Islet of Langerhans (tissue), 1 donor: ENCODE measurements around the genes EFEMP2 and PACS1.

DNA sequence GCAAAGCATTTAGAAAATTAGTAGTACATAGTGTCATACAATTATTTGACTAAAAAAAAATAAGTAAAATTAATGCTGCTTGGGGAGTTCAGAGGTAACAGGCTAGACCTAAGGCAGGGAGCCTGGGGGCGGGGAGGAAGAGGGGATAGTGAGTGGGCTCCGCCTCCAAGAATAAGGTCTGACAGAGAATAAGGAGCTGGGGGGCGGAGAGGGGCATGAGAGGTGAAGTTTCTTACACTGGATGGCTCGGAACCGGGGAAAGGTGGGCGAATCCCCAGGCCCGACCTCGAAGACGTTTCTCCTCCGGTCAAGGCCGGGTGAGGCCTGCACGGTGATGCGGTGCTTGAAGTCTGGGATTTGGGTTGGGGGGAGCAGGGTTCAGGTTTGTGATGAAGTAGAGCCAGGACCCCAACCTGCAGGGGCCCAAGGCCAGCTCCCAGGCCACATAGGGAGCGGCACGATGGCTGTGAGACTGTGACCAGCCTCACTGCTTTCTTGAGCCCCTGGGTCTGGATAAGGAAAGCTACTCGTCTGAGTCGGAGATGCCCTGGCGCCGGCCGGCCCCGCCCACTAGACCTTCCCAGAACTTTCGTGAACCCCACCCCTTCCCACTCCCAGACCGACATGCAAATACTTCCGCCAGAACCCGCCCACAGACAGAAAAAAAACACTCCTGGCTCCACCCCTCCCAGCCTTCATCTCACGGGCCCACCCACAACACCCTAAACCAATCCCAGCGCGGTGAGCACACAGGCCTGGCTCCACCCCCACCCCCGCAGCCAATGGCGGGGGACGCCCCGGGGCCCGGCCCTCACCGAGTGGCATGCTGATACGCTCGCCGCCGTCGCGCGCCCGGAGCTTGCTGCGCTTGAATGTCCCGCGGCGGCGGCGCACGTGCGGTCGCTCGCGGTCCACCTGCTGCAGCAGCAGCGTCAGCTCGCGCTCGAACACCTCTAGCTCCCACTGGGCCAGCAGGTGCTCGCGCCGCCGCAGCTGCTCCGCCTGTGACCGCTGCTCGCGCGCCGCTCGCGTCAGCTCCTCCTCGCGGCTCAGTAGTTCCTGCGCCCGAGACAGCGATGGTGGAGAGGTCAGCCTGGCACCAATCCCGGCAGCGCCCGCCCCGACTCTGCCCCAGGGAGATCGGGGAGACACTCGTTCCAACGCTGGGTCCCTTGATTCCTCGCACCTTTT is 7.2 kb downstream of the MAP3K11 start:
- RRBS: 70% methylated on average over 16 of the region's 82 CpGs

- RRBS: no CpG with 5 or more reads among the region's 3 CpGs
Observed at GRCh38 chr11:65610601-65610976, 3.4 kb downstream of the MAP3K11 start.

DNA sequence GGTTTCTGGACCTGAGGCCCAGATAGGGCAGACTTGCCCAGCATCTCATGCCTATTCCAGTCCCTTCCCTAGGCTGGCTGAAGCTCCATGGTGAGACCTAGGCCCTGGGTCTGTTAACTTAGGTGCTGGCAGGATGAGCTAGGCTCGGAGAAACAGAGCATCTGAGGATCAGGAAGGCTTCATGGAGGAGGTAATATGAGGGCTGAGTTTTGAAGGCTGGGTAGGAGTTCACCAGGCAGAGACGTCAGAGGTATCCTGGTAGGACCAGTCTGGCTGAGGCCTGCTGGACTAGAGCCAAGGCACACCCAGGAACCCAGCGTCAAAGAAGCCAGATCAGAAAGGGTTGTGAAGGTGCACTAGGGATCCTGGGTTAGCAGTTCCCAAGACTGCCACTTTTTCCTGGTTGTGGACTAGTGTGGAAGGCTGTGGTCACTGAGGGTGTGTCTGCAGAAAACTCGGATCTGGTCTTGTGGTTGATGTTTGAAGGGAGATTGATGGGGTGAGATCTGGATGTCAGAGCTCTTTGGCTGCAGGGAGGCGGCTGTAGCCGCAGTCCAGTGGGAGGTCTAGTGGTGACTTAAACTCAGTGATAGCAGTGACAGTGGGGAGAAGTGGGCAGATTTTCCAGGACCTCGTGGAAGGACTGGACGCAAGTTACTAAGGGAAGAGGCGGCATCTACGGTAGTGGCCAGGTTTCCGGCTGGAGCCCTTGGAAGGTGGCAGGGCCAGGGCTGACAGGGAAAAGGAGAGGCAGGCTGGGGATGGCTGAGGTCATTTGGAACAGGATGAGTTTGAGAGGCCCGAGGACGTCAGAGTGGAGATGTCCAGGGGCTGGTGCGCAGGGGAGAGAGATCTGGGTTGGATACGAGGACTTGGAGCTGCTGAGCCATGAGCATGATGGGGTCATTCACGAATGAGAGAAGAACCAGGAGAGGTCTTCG is 11.0 kb downstream of the RELA start:
- RRBS: no CpG with 5 or more reads among the region's 17 CpGs

- RRBS: no CpG with 5 or more reads among the region's 19 CpGs
Observed at GRCh38 chr11:65744101-65744875, 23.7 kb upstream of the RNASEH2C start.

- RRBS: 96% methylated on average over 3 of the region's 17 CpGs
Observed at GRCh38 chr11:65792292-65792876, 5.5 kb downstream of the OVOL1 start.

DNA sequence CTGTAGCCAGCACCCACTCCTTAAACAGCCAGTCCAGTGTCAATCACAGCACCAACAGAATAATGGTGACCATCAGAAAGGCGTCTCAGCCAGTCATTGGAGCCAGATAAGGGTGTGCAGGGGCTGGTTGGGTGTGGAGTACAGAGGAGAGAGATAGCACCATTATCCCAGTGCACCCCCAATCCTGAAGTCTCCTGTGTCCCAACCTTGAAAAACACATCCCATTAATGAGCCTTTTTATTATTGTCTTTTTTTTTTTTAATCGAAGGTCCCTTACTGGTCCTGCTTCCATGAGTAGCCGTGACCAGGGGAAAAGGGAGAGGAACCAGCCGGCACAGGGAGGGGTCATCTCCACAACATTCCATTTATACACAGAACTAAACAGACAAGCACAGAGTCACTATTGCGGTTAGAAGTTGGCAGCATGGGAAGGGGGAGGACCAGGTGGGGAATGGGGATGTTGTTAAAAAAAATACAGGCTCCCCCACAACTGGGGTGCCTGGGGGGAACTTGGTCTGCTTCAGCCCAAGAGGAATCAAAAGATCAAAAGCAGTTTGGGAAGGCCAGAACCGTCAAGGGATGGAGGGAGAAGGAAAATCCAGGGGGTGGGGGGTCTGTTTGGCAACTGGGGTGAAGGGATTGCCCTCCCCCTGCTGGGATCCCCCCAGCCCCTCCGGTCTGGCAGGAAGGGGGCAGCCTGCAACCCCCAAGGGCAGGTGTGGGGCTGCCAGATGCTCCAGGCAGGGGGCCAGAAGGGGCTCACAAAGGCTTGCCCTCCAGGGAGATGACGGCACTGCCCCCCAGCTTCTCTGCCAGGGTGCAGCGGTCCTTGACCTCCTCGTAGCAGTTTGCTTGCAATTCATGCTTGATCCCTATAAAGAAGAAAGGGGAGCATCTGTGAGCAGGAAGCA is 3.1 kb downstream of the CFL1 start:
- RRBS: no CpG with 5 or more reads among the region's 10 CpGs

GRCh38 chr11:65860930-65861213 is 639 bp downstream of the MUS81 start:
- RRBS: 6% methylated on average over 8 of the region's 22 CpGs

DNA sequence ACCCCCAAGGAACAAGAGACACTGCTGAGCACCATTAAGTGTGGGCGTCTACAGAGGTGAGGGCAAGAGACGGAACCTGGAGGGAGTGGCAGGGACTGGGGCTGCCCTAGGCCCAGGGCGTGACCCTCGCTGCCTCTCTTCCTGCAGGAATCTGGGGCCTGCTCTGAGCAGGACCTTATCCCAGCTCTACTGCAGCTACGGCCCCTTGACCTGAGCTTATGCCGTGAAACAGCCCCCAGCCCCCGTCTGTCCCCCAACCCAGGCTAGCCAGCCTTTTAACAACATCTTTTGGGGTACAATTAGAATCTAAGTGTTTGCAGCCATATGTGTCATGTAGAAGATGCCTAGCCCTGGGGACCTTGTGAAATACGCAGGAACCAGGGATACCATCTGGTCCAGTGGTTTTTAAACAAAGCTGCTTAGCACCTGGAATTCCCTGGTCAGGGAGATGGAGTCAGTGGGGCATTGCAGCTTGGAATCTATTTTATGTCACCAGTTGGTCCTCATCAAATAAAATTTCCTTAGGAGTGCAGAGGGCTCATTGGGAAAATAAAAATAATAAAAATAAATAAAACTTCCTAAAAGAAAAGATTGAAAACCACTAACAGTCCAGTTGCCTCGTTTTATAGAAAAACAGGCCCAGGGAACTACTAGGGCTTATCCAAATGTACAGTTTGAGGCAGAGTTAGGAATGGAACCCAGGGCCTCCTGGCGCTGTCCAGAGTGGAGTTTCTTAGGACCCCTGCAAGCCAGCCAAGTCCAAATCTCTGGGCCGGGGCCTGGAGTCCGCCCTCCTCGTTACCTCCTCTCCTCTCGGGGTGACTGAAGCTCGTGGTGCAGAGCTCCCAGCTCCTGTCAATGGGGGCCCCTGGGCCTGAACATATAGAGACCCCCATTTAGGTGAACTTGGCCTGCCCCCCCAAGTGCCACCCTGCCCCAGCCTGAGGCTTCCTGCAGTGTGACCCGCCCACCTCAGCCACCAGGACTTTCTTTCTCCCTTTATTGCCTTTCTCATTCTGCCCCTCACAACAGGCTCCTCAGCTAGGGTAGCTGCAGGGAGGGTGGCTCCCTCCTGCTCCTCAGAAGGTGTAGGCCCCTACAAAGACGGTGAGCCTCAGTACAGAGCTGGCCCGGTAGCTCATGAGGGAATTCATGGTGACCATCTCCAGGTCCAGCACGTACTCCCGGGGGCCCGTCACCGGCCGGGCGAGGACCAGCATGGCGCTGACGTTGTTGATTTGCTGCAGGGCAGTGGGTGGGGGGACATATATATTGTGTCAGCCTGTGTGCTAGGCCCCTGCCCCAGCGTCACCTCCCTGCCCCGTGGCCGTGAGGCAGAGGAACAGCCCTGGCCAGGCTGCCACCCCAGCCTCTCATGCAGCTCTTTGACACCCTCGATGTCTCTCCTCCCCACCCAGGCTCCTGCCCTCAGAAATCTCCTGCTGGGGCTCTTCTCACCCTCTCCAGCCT is 6.1 kb downstream of the MUS81 start:
- RRBS: 97% methylated on average over 1 of the region's 30 CpGs

DNA sequence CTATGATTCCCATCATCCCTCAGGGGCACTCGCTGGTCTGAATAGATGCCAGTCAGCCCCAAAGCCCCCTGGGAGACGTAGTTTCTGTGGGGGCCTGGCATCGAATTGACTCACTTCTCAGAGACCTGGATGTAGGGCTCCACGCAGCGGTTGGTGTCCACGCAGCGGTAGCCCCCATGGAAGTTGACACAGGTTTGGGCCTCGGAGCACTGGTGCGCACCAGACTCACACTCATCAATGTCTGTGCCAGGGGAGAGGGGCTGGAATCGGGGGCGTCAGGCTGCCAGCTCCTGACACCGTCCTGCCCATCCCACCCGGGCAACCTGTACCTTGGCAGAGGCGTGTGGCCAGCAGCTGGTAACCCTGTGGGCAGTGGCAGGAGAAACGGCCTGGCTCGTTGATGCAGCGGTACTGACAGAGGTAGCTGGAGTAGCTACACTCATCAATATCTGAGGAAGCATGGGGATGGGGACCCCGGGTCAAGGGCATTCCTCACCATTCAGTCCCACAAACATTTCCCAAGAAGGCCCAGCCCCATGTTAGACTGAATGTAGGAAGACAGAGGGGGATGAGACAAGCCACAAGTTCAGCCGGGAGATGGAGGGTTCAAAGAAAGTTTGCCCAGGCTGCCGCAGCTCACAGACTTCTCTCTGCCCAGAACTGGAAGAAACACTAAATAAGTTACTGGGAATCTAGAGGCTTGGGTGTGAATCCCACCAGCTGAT is 4.3 kb downstream of the EFEMP2 start:
- RRBS: no CpG with 5 or more reads among the region's 20 CpGs

DNA sequence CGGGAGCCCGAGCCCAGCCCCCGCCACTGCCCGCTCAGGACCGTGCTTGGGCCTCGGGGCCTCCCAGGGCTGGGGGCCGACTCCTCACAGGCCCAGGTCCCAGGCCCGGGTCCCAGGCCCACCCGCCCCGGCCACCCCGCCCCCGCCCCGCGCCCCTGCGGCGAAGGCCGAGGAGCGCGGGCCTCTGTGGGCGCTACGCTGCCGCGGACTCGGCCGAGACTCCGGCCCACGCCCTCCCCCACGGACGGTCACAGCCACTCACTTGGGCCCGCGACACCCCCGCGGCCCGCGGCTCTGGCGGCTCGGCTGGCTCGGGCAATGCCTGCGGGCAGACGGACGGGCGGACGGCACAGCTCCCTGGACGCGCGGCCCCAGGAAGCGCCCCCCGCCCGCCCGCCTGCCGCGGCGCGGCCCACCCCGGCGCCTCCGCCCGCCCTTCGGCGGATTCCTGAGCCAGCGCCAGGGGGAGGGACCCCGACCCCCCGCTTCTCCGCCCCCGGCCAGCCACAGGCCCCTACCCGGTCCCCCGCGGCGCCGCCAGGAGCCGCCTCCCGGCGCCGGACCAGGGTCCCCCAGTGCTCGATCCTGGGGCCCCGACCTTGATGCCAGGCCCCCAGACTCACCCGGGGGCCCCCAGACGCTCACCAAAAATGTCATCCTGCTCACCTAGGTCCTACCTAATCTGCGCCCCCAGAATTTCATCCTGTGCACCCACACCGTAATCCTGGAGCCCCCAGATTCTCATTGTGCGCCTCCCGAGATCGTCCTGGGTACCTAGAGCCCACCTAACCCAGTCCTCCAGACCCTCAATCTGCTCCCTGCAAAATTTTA is at the start of gene EFEMP2:
Gene EFEMP2 (minus strand): TSS at position 380 of the 831 bp plus-strand sequence.
- RRBS: 15% methylated on average over 34 of the region's 83 CpGs

DNA sequence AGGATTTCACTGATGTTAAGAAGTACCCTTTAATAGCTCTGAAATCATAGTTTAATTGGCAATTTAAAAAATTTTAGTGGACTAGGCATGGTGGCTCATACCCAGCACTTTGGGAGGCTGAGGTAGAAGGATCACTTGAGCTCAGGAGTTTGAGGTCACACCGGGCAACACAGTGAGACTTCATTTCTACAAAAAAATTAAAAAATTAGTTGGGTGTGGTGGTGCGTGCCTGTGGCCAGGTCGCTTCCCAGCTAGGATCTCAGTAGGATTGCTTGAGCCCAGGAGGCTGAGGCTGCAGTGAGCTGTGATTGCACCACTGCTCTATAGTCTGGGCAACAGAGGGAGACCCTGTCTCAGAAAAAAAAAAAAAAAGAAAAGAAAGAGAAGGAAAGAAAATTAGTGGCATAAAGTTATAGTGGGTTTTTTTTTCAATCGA is 1.6 kb downstream of the FOSL1 start:
- RRBS: no CpG with 5 or more reads among the region's 4 CpGs

- RRBS: no CpG with 5 or more reads among the region's 34 CpGs
Observed at GRCh38 chr11:65976004-65976791, 14.7 kb downstream of the SART1 start.

DNA sequence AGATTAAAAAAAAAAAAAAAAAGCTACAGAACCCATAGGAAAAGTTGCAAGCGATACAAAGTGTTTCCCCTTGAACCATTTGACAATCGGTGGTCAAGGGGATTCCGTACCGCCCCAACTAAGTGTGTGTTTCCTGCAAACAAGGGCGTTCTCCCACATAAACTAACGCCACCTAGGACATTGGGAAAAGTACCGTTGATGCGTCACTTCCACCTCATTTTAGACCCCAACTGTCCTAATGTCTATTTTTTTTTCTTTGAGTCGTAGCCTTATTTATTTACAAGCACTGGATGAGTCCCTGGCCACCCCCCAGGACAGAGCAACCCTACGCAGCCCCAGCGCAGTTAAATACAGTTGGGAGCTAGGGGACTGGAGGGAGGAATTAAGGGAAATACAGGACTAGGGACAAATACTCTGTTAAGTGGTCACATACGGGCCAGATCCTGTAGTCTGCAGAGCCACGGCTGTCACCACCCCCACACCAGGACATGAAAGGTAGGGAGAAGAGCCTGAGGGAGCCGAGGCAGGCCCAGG is 19.0 kb downstream of the EIF1AD start:
- RRBS: no CpG with 5 or more reads among the region's 14 CpGs

GRCh38 chr11:66011366-66011641 is 504 bp upstream of the CST6 start:
- RRBS: no CpG with 5 or more reads among the region's 4 CpGs

GRCh38 chr11:66044728-66045598 is 4.0 kb downstream of the GAL3ST3 start:
- RRBS: 7% methylated on average over 3 of the region's 17 CpGs

DNA sequence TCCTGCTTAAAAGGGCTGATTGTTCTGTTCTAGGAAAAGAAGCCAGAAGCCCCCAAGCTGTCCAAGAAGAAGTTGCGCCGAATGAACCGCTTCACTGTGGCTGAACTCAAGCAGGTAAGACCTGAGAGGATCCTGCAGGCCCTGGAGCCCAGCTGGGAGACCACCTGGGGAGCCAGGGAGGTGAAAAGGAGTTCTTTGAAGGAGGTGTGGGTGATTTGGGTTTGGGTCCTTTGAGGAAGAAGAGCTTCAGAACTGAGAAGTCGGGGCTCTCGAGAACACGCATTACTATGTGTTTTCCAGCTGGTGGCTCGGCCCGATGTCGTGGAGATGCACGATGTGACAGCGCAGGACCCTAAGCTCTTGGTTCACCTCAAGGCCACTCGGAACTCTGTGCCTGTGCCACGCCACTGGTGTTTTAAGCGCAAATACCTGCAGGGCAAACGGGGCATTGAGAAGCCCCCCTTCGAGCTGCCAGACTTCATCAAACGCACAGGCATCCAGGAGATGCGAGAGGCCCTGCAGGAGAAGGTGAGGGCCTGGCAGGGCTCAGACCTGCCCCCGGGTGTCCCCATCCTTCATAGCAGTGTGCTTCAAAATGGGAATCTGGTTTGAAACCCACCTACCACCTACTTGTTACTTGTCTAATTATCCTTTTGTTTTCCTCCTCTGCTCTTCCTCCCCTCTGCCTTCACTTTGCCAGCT is 7.5 kb downstream of the SF3B2 start:
- RRBS: no CpG with 5 or more reads among the region's 19 CpGs

GRCh38 chr11:66069958-66070648 is at the start of gene PACS1:
Gene PACS1, plus strand, starts transcription at chr11:66070272.
- RRBS: 4% methylated on average over 12 of the region's 103 CpGs

DNA sequence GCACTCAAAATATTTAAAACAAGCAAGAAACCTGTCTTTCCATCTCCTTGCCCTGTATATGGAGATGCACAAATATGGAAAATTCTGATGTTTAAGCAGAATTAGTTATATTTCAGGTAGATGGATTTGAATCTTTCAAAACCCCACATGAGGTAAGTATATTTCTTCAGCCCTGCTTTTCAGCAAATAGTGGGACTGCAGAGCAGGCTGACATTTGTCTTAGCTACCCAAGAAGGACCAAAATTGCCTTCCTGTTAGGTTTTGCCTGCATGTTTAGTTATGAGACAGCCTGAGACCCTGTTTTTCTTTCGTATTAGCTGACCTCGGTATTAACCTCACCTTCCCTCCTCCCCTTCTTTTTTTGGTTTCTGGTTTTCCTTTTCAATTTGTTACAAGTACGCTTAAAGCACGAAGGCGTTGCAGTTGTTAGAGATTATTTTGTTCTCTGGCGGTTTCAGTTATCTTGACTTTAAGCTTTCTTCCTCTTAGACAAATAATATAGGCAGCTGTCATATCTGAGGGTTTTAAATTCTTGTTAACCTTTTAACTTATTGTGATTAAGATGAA is 45.4 kb downstream of the PACS1 start:
- RRBS: no CpG with 5 or more reads among the region's 6 CpGs

- RRBS: no CpG with 5 or more reads among the region's 1 CpG
Observed at GRCh38 chr11:66150487-66151023, 80.5 kb downstream of the PACS1 start.

- RRBS: no CpG with 5 or more reads among the region's 5 CpGs
Observed at GRCh38 chr11:66259001-66259618, 1.6 kb downstream of the KLC2 start.